Lung (tissue), 4 donors: ENCODE data around the genes GPRC5B, PDILT, ACSM2A and METTL9.

- PRO-cap: no peak
- RAMPAGE, long total RNA: no peak
- RRBS: no CpG with 5 or more reads among the region's 5 CpGs
Observed at GRCh38 chr16:19716149-19716716, 1.8 kb downstream of the KNOP1 start.

- PRO-cap: no peak
- RAMPAGE, long total RNA: no peak
- RRBS: no CpG with 5 or more reads among the region's 22 CpGs
Observed at GRCh38 chr16:19718641-19719123, 611 bp downstream of the IQCK start.

GRCh38 chr16:19756932-19757372, 38.9 kb downstream of the IQCK start:
- PRO-cap: no peak
- RAMPAGE, long total RNA: no peak
- RRBS: no CpG with 5 or more reads among the region's 3 CpGs

GRCh38 chr16:19860381-19861155, 24.1 kb downstream of the GPRC5B start:
- PRO-cap: no peak
- RAMPAGE, long total RNA: no peak
- RRBS: no CpG with 5 or more reads among the region's 15 CpGs

DNA sequence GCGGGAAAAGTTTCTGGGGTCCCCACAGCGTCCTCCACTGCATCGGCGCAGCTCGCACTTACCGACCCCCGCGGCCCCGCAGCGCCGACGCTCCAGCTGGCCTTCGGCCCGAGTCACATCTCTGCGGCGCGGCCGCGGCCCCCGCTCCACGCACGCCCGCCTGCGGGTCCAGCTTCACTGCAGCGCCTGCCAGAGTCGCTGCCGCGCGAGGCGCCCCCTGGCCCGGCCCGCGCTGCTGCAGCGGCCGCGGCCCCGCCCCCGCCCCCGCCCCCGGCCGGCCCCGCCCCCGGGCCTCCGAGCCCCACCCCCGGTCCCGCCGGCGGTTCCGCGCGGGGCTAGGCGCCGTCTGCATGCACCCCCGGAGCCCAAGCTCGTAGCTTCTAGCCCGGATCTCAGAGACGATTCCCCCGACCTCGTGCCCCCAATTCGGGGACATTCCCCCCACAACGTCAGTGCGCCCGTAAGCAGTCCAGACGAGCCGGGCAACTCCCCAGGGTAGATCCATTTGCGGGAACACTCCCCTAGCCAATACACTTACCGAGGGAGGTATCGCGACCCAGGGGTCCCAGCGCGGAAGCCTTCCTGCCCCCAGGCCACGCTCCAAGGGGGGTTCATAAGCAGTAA, at the start of gene GPRC5B:
Gene GPRC5B (minus strand): TSS at position 184 of the 624 bp plus-strand sequence.
- PRO-cap: no peak
- RAMPAGE, long total RNA: no peak
- RRBS: 2% methylated on average over 27 of the region's 72 CpGs

DNA sequence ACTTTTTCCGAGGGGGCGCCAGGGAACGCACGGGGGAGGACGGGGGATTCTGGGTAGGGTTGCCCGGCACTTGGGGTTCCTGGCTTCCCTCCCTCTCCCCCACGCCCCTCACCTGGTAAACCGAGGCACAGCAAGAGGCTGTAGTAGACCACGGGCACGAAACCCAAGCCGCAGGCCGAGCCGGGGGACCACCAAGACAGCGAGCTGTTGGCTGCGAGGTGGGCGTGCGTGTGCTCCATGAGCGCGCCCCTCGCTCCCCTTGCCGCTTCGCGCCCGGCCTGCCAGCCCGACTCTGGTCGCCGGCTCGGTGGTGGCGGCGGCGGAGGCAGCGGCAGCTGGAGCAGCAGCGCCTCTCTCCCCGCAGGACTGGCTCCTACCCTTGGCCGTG, 318 bp downstream of the GPR139 start:
- PRO-cap: no peak
- RAMPAGE, long total RNA: no peak
- RRBS: 4% methylated on average over 15 of the region's 35 CpGs

GRCh38 chr16:20327111-20327396, 259 bp downstream of the GP2 start:
- PRO-cap: no peak
- RAMPAGE, long total RNA: no peak
- RRBS: no CpG with 5 or more reads among the region's 5 CpGs

DNA sequence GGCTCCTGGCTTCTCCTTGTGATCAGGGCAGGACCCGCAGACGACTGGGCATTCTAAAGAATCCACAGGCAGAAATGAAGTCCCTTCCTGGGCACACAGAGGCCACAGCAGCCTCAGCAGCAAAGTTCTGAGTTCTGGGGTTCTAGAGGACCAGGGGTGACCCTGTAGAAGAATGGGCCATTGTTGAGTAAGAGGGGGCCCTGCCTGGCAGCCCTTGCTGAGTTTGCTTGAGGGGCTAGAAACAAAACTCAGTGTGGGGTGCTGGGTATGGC, at the start of gene PDILT:
Gene PDILT (minus strand): TSS at position 129 of the 272 bp plus-strand sequence.
- PRO-cap: no peak
- RAMPAGE, long total RNA: no peak
- RRBS: no CpG with 5 or more reads among the region's 2 CpGs

- PRO-cap: no peak
- RAMPAGE, long total RNA: no peak
- RRBS: no CpG with 5 or more reads among the region's 5 CpGs
Observed at GRCh38 chr16:20423717-20424079, 14.4 kb downstream of the ACSM5 start.

DNA sequence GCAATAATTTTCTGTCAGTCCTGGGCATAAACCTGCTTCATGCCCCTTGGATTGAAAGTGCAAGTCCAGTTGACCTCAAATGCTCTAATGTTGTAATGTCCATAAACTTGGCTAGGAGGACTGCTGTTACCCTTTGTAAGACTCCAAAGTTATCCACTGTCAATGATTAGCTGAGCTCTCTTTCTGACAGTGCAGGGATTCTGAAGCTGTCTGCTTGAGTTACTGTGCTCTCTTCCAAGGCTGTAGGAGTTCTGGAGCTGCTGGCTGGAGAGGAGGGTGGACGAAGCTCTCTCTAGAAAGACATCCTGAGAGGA, at the start of gene ACSM2A:
Gene ACSM2A (plus strand): TSS at position 162 of the 314 bp plus-strand sequence.
- PRO-cap: no peak
- RAMPAGE, long total RNA: no peak
- RRBS: no CpG with 5 or more reads among the region's 1 CpG

DNA sequence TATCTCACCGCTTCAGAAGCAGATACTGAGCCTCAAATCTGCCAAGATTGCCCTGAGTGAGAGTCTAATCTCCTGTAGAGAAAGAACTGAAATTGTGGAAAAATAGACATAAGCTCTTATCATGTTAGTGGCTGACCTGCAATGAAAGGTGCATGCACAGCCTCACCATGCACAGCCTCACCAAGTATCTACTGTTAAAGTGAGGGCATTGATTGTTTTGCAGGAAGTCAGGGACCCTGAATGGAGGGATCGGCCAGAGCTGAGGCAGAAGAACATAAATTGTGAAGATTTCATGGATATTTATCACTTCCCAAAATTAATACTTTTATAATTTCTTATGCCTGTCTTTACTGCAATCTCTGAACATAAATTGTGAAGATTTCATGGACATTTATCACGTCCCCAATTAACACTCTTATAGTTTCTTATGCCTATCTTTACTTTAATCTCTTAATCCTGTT, 1.7 kb downstream of the ACSM2A start:
- PRO-cap: no peak
- RAMPAGE, long total RNA: no peak
- RRBS: no CpG with 5 or more reads among the region's 3 CpGs

GRCh38 chr16:20674323-20674928, 23.1 kb downstream of the ACSM1 start:
- PRO-cap: no peak
- RAMPAGE, long total RNA: no peak
- RRBS: no CpG with 5 or more reads among the region's 5 CpGs

DNA sequence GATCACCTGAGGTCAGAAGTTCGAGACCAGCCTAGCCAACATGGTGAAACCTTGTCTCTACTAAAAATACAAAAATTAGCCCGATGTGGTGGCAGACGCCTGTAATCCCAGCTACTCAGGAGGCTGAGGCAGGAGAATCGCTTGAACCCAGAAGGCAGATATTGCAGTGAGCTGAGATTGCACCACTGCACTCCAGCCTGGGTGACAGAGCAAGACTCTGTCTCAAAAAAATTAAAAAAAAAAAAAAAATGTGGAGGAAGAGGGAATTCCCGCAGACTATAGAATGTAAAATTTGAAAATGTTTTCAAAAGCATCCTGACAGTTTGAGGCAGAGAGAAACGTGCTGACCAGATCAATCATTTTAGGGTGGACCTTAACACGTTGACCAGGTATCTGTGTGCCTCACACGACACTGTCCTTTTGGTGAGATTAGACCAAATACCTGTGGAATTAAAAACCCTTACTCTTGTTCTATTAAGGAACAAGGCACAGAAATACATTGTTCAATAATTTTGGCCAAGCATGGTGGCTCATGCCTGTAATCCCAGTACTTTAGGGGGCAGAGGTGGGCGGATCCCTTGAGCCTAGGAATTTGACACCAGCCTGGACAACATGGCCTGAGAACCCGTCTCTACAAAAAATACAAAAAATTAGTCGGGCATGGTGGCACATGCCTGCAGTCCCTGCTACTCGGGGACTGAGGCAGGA, 1.9 kb downstream of the THUMPD1 start:
- PRO-cap: no peak
- RAMPAGE, long total RNA: no peak
- RRBS: no CpG with 5 or more reads among the region's 12 CpGs

GRCh38 chr16:21404621-21405047, 126.5 kb upstream of the CRYM start:
- PRO-cap: no peak
- RAMPAGE, long total RNA: no peak
- RRBS: no CpG with 5 or more reads among the region's 18 CpGs

GRCh38 chr16:21599275-21599920, at the start of gene METTL9:
Gene METTL9, plus strand, starts transcription at chr16:21599577.
- PRO-cap: bidirectional peak, plus-strand start at chr16:21599593, minus-strand start at chr16:21599385
- RAMPAGE, long total RNA: no peak
- RRBS: under 1% methylated on average over 24 of the region's 75 CpGs

GRCh38 chr16:21603898-21604399, 4.6 kb downstream of the METTL9 start:
- PRO-cap: no peak
- RAMPAGE, long total RNA: no peak
- RRBS: no CpG with 5 or more reads among the region's 4 CpGs

DNA sequence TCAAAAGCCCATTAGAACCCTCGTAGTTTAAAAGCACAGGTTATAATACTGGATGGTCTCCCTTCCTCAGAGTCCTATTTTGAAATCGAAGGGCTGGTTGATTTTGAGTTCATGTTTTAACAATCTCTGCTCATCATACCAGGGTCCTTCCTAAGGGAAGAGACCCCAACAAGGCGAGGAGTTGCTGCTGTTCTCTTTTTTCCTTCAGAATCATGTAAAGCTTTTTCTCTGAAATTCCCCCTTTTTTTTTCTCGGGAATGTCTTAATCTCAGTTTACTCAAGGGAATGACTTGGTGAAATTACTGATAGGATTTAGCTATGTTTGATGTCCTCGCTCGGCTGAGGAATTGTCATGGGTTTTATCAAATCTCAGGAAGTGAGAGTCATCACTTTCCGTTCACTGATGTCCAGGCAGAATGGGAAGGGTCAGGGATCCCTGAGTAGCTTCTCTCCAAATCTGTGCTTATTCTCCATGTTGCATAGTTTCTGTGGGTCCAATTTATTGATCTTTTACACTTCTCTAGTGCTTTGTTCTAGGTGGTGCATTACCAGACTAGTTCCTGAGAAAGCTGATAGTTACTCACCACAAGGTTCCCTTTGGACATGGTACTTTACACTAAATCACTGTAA, 6.4 kb downstream of the IGSF6 start:
- PRO-cap: no peak
- RAMPAGE, long total RNA: no peak
- RRBS: no CpG with 5 or more reads among the region's 7 CpGs

DNA sequence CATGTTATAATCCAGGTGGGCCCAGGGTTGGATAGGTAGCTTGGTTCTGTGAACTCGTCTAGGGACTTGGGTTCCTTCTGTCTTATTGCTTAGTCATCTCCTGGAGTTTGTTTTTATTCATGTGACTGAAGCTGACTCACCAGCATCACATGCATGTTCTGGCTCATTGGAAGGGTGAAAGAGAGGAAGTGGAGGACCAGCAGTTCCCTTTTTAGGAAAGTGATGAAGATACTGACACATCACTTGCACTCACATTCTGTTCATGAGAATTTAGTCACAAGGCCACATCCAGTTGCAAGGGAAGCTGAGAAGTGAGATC, 67.1 kb downstream of the NPIPB4 start:
- PRO-cap: no peak
- RAMPAGE, long total RNA: no peak
- RRBS: no CpG with 5 or more reads among the region's 1 CpG

- PRO-cap: no peak
- RAMPAGE, long total RNA: no peak
- RRBS: no CpG with 5 or more reads among the region's 8 CpGs
Observed at GRCh38 chr16:21950947-21951768, 2.0 kb upstream of the UQCRC2 start.

- PRO-cap: no peak
- RAMPAGE, long total RNA: no peak
- RRBS: no CpG with 5 or more reads among the region's 5 CpGs
Observed at GRCh38 chr16:21957250-21957677, 4.1 kb downstream of the UQCRC2 start.